SK-N-MC (cell line): ENCODE data around the genes AKR1C8, UCN3 and GDI2.

GRCh38 chr10:5071097-5072321, 22.7 kb upstream of the AKR1C3 start:
- RRBS: no CpG with 5 or more reads among the region's 9 CpGs

- RRBS: no CpG with 5 or more reads among the region's 2 CpGs
These were observed 37.6 kb downstream of the AKR1C8 start for GRCh38 chr10:5147417-5147704.

- RRBS: no CpG with 5 or more reads among the region's 2 CpGs
These were observed 1.1 kb downstream of the AKR1C8 start for GRCh38 chr10:5183722-5184359.

DNA sequence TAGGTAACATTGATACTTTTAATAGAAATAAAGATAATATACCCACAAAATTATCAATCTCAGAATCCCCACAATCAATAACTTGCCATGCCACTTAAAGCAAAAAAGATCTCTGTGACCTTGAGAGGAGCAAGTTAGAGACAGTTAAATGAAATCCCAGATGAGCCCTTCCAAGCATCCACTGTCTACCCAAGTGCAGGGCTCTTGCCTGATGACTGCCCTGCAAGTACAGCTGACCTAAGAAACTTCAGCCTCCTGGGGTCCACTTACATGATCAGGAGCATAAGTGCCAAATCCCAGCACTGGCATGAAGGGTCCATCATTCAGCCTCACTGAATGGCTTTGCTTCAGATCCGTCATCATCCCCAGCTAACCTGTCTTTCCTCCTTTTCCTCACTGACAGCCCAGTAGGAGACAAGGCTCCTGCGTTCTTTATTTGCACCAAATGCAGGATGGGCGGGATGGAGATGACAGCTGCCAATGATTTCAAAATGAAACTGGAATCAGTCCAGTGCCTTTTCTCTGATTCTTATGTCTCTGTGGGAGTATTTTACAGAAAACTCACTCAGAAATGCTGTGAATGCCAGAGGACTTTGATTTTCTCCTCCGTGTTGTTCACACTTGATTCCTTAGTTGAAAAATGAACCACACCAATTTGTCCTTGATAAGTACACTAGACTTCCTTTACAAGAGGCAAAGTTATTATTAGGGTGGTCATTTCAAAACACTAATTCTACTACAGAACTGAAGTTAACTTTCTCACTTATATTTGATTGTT, at the start of gene AKR1C8:
TSS of gene AKR1C8 (minus strand) at position 409 of the 778 bp plus-strand sequence.
- RRBS: no CpG with 5 or more reads among the region's 4 CpGs

- RRBS: no CpG with 5 or more reads among the region's 21 CpGs
These were observed 72.7 kb upstream of the UCN3 start for GRCh38 chr10:5291549-5292967.

DNA sequence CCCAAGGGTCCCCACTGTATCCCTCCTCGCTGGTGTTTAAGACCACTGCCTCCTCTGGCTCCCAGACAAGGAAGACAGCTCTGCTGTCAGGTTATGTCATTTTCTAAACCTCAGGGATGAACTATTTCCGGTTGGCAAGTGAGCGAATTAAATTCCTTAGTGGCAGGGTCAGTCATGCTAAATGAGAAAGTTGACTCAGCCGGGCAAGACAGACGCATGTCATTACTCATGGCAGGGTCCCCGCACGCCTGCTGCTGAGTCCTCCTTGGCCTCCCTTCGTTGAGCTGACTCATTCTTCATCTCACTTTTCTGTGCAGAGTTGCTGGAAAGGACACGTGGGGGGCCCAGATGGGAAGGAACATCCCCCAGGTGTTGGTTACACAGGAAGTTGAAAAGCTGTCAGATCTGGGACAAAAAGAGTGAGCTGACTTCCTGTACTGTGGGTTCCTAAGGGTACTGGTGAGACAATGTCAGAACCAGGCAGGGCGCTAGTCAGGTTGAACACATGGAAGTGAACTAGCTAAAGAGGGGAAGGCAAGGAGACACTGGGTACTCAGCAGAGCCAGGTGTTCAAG, 47.1 kb upstream of the UCN3 start:
- RRBS: 26% methylated on average over 3 of the region's 10 CpGs

- RRBS: 57% methylated on average over 6 of the region's 21 CpGs
These were observed at the start of gene UCN3 for GRCh38 chr10:5364689-5365277. UCN3 (plus strand) TSS chr10:5364966.

GRCh38 chr10:5447103-5448219, 35.1 kb downstream of the NET1 start:
- RRBS: no CpG with 5 or more reads among the region's 9 CpGs

DNA sequence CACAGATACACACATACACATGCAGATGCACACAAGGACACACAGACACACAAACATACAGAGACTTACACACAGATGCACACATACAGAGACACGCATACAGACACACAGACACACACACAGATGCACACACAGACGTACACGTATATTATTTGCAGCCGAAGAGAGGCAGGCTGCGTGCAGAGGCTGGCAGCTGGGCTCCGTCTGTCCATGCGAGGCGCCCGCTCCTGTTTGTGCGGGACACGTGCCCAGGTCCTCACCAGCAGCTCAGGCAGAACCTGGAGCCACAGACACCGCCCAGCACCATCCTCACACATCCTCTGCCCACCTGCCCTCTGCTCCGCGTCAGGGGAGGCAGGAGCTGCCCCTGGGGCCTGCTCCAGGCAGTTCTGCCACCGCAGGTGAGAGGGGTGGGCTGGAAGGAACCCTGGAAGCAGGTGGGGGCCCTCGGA, 1.1 kb downstream of the CALML5 start:
- RRBS: no CpG with 5 or more reads among the region's 16 CpGs

DNA sequence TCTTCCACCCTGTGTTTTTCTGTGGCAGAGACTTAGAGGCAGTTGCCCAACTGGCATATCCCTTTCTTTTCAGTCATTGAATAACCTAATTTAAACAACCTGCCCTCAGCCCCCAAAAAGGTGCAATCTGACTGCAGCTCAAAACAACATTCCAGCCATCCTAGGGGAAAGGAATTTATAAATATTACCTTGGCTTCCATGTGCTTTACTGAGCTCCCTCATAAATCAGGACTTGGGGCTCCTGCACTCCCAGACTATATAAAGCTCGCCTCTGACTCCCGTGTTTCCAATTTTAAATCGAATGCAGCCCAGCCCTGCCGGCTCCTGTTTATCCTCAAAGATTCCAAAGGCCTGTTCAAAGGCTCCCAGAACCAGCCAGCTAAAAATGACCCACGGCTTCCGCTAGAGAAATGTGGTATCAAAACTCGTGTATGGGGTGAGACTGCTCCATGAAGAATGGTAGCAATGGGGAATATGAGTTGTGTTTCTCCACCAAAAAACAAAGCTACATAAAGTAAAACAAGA, 4.9 kb downstream of the CALML3 start:
- RRBS: no CpG with 5 or more reads among the region's 7 CpGs

- RRBS: 56% methylated on average over 4 of the region's 8 CpGs
These were observed 62.6 kb downstream of the CALML3 start for GRCh38 chr10:5587394-5587749.

- RRBS: no CpG with 5 or more reads among the region's 10 CpGs
These were observed 55.7 kb downstream of the ASB13 start for GRCh38 chr10:5610640-5611078.

DNA sequence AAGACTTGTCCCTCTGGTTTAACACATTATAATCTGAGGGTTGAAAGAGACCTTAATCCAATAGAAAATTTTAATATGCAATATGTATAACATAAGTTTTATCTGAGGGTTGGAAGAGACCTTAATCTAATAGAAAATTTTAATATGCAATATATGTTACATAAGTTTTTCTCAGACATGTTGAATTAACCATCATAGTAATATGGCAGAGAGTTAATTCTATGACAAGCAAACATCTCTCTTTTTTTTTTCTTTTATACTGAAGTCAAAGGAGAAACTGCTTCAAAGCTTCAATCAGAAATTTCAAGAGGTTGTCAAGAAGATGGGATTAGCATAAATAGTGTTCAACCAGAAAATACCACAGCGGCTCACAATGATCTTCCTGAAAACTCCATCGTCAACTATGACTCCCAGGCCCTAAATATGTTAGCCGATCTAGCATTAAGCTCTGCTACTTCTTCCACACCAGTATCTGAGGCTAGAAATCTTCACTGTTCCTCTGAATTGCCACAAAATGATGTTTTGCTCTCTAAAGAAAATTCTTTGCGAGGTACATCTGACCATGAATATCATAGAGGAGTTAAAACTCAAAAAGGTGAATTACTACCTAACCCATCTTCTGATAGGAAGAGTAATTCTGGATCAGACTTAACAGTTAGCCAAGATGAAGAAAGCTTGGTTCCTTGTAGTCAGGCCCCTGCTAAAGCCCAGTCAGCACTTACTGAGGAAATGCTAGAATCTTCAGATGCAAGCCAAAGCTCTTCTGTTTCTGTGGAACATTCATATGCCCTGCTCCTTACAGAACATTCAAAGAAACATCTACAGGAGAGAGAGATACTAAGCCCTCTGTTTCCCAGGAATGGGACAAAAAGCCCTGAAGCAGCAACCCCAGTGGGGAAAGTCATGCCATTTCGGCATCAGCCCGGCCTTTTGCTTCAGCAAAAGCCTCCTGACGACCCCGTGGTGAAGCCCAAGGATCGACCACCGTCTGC, 55.0 kb downstream of the TASOR2 start:
- RRBS: no CpG with 5 or more reads among the region's 10 CpGs

DNA sequence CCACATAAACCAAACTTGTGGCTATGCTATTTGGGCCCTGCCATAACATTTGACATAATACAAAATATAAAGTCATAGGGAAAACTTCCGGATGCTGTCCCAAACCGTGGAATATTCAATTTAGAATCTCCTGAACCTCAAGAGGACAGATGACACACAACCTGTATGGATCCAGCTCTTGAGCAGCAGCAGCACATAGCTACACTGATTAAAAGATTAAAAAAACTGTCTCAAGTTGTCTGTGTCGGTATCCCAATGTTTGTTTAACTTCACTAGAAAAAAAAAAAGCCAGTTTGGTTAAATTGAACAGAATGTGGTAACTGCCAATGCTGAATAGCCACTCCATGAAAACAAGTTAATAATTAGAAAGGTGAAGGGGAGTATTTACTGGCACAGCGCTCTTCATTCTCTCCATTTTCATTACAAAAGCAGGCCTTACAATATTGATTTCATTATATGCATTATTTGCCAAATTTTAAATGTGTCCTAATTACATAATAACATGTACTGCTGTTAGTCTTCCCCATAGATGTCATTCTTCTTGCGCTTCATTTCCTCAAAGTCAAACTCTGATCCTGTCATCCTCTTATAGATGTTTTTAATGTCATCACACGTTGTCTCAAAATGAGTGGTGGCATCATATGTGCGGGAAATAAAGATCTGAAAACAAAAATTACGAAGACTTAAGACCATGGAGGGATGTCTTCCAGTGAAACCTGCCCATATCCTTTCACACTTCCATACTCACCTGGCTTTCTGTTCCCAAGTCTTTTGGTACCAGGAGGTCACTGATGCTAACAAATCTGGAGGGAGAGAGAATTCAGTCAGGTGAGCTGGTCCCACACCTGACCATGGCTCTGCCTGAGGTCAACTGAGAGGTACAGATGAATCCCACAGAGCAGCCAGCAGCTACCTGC, 47.5 kb downstream of the GDI2 start:
- RRBS: no CpG with 5 or more reads among the region's 8 CpGs

DNA sequence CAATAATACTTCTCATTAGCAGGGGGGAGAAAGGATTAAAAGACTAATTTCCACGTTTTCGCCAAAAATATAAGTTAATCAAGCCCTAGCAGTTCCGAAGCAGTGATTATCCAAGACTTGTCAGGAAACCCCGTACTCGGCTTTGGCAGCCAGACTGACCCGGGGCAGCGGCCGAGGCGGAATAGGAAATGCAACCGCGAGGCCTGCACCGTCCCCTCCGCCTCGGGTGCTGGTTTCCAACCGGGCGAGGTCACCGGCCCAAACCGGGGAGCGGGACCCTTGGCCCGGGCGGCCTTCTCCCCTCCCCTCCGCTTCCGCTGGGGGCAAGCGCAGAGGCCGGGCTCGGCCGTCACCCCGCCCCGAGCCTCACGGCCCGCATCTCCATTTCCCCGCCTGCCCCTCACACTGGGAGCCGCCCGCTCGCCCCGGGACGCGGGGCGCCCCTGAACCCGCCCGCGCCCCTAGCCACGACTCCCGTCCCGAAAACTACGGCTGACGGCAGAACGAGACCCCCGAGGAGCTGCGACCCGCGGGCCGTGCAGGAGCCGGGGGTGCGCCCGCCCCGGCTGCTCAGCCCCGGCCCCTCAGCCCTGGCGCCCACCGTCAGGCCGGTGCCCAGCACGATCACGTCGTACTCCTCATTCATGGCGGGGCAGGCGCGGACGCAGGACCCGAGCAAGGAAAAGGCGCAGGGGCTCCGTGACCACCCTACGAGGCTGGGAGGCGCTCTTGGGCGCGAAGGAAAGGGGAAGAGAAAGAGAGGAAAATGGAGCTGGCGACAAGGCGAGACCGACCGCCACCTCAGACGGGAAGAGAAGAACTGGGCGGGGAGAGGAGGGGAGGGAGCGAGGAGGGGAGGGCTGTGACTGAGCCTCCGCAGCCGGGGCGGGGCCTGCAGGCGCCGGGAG, at the start of gene GDI2:
TSS of gene GDI2 (minus strand) at position 822 of the 908 bp plus-strand sequence.
- RRBS: 2% methylated on average over 23 of the region's 87 CpGs

DNA sequence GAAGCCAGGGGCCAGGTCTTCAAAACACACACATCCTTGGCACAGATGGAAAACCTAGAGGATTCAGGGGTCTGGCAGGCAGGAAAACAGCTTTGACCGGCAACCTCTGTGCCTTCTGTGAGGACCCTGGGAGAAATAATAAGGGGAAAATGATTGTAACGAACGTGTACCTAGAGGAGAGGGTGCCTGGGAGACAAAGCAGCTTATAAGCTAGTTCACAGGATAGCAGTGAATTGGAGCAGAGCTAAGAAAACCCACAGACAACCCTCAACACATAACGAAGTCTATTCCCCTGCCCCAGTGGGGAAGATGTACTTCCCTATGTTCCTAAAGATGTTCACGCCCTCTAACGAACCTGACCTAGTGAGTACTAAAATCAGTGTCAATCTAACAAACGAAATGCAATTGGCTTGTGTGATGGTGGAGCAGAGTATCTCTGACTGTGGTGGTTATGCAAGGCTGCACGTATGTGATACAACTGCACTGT, 1.5 kb downstream of the ANKRD16 start:
- RRBS: no CpG with 5 or more reads among the region's 8 CpGs

DNA sequence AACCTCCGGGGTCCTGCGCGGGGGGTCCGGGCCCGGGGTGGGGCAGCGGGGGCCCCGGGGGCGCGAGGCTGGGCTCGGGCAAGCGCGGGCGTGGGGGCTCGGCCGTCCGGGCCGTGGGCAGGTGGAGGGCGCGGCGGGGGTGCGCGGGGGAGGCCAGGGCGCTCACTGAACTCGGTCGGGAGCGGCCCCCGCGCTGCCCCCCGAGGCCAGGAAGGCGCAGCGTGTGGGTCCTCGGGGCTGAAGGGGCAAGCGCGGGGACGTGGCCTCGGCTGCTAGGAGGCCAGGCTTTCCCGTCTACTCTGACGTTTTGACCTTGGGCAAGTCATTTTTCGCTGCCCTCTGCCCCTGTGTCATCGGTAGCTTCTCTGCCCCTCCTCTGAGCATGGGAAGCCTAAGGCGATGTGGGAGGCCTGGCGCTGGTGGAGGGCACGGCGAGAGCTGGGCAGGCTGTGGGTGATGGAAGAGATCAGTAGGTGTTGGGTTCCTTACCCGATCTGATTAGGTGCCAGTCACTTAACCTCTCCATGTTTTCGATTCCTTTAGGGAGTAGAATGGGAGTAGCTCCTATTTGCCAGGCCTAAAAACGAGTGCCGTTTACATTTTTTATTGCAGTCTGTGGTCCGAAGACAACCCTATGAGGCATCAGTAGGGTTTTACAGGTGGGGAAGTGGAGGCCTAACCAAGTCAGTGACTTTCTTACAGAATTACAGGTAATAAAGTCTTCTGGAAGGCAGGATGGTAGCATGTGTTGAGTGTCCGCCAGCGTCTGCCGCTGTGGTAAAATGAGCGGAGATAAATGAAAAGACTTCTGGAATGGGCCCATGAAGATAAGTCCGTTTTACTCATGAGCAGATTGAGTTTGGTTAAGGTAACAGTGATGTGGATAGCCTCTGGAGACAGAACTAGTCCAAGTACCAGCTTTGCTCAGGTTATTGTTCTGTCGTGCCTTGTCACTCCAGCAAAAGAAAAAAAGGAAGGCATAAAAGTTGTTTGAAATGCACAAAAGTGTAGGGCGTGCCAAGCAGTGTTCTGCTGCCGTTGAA, 685 bp downstream of the FBH1 start:
- RRBS: 1% methylated on average over 11 of the region's 57 CpGs

DNA sequence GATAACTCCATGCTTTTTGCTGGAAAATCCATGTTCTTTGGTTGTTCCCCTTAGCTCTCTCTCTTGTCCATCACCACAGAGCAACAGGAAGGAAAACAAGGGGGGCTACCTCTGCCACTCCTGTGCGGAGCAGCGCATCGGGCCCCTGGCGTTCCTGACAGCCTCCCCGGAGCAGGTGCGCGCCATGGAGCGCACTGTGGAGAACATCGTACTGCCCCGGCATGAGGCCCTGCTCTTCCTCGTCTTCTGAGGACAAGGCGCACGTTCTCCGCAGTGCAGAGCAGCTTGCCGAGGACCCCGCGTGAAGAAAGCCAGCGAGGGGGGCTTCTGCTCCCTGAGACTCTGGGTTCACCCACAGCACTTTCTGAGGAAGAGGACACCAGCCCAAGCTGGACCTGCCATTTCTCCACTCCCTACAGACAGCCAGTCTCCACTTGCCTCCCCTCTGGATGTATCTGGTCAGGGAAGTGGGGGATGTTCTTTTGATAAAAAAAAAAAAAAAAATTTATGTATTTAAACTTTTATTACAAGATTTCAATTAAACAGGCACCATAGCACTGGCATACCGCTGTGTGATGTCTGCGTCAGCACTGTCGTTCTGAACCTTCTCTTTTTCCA, 40.2 kb downstream of the IL15RA start:
- RRBS: 99% methylated on average over 6 of the region's 21 CpGs

DNA sequence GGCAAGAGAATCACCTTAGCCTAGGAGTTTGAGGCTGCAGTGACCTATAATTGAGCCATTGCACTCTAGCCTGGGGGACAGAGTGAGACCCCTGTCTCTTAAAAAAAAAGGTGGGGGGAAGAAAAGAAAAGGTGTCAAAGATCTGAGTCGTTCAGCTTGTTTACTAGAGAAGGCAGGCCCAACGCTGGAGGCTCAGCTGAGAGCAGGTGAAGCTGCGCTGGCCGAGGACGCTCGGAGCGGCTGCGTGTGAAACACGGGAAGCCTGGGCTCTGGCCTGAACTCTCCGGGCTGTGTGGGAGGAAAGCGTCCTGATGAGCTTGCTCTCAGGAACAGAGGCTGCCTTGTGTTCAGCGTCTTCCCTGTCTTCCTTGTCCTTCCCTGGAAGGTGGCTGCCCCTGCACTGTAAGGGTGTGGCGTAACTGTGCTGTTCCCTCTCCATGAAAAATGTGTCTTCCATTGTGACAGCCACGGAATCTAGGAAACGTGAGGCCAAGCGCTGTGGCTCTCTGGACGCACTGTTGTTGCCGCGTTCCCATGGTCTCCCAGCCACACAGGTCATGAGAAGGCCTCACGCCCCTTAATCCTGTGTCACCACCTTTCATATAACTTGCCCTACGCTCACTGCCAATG, 15.9 kb downstream of the IL15RA start:
- RRBS: no CpG with 5 or more reads among the region's 21 CpGs

DNA sequence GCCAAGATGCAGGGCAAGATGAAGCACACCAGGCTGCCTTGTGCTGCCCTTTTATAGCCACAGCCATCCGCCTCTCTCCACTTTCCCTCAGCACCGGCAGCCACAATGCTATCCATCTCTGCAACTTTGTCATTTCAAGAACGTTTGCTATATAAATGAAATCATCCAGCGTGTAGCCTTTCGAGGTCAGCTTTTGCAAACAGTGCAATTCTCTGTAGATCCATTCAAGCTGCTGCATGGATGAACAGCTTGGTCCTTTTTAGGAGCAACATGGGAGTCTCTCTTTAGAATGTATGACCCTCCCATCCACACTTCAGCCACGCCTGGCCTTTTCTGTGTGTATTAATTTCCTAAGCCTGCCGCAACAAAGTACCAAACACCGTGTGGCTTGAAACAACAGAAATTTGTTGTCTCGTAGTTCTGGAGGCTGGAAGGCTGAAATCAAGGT, 6.5 kb upstream of the IL15RA start:
- RRBS: no CpG with 5 or more reads among the region's 9 CpGs